A375 (cell line): Measurements from ENCODE around the gene FAM24B.

GRCh38 chr10:122463738-122464530, 2.6 kb downstream of the HTRA1 start:
- RAMPAGE, long total RNA = no peak

DNA sequence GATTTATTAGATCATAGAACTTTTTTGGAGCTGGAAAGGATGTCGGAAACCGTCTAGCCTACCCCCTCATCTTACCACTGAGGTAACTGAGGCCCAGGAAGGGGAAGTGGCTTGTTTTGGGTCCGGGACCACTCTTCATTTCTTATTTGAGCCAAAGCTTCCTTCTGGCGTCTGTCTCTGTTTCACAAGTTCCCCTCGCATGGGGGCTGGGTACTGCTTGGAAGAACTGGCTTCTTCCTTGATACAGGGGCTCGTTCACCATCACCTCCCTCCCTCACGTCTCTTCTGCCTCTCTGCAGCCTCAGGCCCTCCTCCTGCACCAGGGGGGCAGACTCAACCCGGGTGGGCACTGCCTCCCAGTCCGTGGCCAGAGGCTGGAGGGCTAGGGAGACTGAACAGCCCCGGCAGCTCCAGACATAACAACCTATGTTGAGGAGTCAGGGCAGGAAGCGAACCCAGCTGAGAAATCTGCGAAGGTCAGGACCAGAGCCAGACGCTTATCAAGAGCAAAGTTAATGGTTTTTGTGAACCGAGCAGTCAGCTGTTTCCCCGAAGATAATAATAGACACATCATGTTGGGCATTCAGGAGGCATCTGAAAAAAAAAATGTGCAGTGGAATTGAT, 12.9 kb downstream of the HTRA1 start:
- RAMPAGE, long total RNA = no peak

GRCh38 chr10:122515723-122515966, 44.9 kb upstream of the DMBT1 start:
- RAMPAGE, long total RNA = no peak

DNA sequence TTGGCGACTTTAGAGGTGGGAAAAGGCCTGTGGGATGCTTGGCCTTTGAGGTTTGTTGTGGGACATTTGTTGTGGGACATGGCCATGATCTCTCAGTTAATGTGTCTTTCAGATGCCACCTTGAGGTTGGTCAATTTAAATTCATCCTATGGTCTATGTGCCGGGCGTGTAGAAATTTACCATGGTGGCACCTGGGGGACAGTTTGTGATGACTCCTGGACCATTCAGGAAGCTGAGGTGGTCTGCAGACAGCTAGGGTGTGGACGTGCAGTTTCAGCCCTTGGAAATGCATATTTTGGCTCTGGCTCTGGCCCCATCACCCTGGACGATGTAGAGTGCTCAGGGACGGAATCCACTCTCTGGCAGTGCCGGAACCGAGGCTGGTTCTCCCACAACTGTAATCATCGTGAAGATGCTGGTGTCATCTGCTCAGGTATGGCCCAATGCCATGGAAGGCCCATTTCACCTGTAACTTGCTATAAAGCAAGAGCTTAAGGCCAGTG, 41.8 kb upstream of the SPADH start:
- RAMPAGE, long total RNA = no peak

DNA sequence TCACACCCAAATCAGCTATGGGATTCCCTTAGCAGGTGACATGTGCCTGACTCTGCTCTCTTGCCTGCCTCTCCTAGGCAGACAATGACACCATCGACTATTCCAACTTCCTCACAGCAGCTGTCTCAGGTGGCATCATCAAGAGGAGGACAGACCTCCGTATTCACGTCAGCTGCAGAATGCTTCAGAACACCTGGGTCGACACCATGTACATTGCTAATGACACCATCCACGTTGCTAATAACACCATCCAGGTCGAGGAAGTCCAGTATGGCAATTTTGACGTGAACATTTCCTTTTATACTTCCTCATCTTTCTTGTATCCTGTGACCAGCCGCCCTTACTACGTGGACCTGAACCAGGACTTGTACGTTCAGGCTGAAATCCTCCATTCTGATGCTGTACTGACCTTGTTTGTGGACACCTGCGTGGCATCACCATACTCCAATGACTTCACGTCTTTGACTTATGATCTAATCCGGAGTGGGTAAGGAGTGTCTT, 32.6 kb upstream of the SPADH start:
- RAMPAGE, long total RNA = no peak

- RAMPAGE, long total RNA = no peak
Measured at GRCh38 chr10:122879471-122880406, at the start of gene FAM24B. TSS of gene FAM24B (minus strand) at chr10:122879581.

DNA sequence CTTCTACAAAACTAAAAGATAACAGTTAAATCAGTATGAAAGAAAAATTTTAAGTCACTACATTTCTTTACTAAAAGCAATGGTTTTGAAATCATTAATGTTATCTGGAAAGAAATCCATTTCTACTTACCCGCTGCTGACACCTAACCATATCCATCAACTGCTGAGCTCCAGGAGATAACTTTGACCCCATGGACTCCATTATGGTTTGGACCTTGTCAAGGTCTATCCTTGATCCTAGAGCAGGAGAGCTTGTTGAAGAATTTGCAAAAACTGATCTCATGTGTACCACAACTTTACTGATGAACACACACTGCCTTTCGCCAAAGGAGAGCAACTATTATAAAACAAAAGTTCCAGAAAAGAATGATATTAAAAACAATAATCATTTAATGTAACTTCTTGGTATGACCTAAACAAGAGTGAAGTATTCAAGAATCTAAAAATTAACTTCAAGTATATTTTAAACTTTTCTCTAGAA, 5.5 kb downstream of the C10orf88 start:
- RAMPAGE, long total RNA = no peak

DNA sequence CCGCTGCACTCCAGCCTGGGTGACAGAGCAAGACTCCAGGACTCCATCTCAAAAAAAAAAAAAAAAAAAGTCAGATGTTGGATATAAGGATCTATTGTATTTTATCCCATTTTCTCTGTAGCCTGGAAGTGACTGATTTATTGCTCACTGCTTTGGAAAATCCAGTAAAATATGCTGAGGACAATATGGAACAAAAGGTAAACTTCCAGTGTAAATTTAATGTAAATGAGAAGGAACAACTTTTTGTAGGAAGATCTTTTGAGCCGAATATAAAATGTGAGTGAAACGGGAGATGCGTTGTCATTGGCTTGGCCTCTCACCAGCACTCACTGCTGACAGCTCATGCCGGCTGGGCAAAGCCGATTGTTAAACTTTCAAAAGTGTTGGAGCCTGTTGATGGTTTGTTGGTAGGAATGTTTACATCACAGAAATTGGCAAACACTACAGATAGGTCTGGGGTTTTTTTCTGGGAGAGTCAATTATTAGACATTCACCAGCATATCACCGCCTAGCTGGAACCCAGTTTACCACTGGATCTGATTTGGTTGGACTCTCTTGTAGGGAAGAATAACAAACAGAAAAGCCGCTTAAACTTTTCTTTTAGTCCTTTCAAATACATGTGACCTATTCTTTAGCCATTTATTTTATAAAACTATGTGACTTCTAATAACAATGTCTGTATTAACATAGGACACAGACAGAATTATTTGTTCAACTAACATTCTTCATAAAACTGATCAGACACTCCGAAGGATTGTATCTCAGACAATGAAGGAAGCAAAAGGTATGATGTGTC, 6.2 kb downstream of the PSTK start:
- RAMPAGE, long total RNA = no peak

DNA sequence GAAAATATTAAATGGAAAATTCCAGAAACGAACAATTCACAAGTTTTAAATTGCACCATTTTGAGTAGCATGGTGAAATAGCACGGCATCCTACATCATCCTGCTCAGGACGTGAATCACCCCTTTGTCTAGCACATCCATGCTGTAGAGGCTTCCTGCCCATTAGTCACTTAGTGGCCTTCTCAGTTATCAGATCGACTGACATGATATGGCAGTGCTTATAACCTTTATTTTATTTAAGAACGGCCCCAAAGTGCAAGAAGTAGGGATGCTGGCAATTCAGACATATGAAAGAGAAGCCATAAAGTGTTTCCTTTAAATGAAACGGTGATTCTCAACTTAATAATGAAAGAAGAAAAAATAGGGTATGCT, 82.7 kb downstream of the CPXM2 start:
- RAMPAGE, long total RNA = no peak

DNA sequence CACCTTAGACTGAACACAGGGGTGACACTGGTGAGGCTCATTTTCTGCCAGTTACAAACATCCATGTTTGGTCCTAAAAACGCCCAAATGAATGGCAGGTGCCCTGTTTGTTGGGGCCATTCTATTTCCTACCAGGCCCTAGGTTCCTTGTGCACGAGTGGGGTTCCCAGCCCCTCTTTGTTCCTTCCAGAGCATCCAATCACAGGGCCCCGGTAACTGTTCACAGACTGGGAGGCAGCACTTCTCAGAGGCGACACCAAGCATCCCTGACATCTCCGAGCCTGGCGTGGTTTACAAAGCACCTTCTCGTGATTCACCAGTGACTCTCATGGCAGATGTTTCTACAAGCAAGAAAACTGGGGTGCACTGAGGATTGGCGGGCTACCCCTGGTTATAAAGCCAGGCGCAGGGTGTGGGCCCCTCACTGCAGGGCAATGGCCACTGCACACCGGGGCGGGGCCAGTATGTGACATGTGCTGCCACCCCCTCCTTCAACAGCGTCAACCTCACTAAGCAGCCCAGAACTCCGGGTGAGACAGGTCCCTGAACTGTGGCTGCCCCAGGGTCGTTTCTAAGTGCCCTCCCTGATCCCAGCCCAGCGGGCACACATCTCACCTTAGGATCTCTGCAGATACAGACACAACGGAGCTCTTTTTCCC, 64.0 kb downstream of the CHST15 start:
- RAMPAGE, long total RNA = no peak

DNA sequence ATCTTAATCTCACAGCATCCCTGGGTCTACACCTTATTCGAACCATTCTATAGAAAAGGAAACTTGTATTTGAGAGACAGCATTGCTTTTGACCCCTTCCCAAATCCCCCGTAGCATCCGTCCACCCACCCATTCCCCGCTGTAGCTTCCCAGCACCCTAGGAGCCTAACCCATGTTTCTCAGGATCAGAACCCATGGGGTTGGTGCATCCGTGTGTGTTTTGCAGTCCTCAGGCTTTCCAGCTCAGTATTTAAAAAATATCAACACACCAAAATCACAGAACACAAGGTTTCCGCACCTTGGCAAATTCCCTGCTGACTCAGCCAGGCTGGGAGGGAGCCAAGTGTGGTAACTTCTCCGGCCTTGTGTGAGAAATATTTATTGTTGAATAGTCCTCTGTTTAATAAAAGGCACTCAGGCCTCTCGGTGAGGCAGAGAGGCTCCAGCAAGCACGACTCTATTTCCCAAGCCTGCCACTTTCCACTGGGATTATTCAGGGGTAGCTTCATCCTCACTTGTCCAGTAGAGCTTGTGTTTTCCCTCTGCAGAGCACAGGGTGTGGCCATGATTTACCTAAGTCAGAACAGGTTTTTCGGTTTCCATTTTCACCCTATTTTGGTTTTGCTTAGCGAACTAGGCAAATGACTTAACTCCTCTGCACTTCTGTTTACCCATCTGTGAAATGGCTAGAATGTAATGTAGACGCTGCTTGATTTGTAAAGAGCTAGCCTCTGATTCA, 12.8 kb upstream of the CHST15 start:
- RAMPAGE, long total RNA = no peak

DNA sequence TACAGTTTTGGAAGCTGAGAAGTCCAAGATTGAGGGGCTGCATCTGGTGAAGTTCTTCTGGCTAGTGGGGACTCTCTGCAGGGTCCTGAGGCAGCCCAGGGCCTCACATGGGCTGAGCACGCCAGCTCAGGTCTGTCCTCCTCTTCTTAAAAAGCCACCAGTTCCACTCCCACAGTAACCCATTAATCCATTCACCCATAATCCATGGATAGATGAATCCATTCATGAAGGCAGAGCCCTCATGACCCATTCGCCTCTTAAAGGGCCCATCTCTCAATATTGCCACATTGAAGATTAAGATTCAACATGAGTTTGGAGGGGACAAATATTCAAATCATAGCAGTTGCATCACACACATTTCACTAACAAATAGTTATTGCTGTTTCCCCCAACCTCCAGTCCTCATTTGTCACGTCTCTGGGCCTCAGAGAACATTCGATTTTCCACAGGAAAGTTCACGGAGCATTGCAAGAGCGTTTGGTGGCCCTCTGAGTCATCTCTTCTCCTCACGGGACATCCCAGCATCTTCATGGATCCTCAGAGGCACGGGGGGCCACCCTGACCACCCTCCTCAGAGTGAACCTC, 50.2 kb upstream of the CHST15 start:
- RAMPAGE, long total RNA = no peak

- RAMPAGE, long total RNA = no peak
Measured at GRCh38 chr10:124155666-124156339, 62.4 kb upstream of the CHST15 start.

DNA sequence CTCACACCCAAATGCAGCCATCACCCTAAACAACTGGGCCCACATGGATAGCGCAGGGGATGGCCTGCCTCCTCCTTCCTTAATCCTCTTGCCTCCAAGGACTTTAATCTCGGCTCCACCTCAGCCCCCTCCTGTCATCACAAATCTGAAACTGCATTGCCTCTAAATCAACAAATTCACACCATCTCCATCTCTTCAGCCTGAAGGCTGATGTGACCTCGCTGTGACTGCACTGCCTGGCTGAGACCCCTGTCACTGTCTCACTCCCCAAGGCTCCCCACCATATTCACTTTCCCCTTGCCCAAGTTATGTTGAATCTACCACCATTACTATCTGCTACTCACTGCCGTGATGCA, 71.7 kb upstream of the CHST15 start:
- RAMPAGE, long total RNA = no peak

DNA sequence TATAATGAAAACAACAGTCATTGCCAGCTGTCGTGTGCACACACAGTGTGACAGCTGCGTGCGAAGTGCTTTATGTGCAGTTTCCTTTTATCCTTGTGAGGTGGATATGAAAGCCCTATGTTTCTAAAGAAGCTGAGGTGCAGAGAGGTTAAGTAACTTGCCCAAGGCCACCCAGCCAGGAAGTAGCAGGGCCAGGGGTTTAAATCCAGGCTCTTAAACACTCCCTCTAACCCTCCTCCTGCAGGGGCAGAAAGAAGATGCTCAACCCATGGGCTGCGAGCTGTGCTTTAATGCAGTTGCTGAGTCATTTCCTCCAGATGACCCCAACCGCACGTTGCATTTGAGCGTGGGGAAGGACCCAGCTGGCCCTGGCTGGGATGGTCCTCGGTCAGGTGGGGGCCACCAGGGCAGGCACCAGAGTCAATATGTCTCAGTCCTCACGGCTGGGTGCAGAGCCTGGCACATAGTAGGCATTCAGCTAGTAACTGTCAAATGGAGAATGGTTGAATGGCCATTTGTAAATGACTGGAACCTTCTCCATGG, 128.3 kb downstream of the OAT start:
- RAMPAGE, long total RNA = no peak

- RAMPAGE, long total RNA = no peak
Measured at GRCh38 chr10:124416614-124417315, 2.0 kb downstream of the OAT start.

DNA sequence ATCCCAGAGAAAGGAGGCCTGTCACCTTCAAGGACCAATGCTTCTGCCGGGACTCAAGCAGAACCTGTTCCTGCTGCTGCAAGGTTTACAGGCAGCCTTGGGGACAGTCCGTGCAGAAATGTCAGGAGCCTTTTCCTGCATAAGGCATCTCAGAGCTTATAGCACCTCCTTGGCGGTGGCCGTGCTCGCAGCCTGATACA, 127.3 kb downstream of the LHPP start:
- RAMPAGE, long total RNA = no peak

DNA sequence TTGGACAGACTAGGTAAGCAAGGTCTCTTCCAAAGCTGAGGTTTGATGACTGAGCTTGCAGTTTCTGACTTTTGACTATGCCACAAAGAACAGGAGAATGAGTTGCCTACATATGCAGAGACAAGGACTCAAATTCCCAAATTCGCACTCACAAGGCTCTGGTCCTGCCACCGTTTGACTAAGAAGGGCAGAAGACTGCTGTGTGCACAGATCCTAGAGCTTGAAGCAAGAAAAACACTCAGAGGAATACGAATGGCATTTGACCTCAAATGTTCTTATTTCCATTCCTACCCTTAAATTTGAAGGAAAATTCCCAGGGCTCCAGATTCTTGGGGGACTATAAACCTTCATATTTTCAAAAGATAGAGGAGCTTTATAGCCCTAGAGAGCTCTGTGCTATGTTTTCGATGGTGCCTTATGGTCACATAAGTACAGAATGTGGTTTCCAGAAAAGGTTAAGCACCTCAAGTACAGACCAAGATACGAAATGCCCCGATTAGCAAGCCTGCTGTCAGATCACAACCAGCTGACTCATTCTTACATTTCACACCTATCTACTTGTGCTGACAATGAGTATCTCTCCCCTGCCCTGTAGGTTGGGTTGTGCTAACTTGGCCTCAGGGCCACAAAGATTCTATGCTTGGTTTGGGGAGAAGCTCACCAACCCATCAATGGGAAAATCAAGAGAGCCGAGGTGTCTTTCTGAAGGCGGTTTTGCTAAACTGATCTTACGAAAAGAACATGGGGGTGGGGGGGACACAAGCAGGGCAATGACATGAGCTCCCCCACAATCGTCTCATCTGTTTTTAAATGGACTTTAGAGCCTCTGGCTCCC, 55.4 kb downstream of the FAM53B start:
- RAMPAGE, long total RNA = no peak

DNA sequence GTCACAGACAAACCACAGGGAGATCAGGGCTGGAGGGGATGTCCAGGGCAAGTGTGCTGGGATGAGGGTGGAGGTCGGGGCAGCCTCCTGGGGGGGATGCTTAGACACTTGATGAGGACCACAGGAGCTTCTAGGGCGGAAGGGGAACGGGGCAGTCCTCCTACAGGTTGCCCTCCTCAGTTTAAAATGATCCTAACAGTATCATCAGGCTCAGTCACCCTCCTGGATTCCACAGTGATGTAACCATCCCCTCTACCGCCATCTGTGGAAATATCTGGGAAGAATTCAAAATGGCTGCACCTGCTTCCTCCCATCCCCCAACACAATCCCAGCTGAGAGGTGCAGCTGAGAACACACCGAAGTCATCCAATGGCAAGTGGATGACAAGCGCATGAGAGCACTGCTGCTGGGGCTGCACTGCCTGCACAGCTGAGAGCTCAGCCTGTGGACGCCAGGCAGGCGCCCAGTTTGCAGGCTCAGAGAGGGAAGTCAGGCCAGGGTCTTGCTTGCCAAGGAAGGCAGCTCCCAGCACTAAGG, 46.5 kb downstream of the FAM53B start:
- RAMPAGE, long total RNA = no peak

- RAMPAGE, long total RNA = no peak
Measured at GRCh38 chr10:124849005-124849529, 47.4 kb downstream of the ABRAXAS2 start.